ENCODE measurements around the gene GNG11.

- PRO-cap: no peak
Measured at GRCh38 chr7:93102608-93102787, 15.3 kb downstream of the SAMD9 start.

- PRO-cap: no peak
Measured at GRCh38 chr7:93140426-93141671, 7.3 kb downstream of the SAMD9L start.

- PRO-cap: no peak
Measured at GRCh38 chr7:93921551-93922745, at the start of gene GNG11. GNG11 (plus strand) TSS chr7:93921735.

- PRO-cap: no peak
Measured at GRCh38 chr7:93944688-93945107, 23.2 kb downstream of the GNG11 start.

DNA sequence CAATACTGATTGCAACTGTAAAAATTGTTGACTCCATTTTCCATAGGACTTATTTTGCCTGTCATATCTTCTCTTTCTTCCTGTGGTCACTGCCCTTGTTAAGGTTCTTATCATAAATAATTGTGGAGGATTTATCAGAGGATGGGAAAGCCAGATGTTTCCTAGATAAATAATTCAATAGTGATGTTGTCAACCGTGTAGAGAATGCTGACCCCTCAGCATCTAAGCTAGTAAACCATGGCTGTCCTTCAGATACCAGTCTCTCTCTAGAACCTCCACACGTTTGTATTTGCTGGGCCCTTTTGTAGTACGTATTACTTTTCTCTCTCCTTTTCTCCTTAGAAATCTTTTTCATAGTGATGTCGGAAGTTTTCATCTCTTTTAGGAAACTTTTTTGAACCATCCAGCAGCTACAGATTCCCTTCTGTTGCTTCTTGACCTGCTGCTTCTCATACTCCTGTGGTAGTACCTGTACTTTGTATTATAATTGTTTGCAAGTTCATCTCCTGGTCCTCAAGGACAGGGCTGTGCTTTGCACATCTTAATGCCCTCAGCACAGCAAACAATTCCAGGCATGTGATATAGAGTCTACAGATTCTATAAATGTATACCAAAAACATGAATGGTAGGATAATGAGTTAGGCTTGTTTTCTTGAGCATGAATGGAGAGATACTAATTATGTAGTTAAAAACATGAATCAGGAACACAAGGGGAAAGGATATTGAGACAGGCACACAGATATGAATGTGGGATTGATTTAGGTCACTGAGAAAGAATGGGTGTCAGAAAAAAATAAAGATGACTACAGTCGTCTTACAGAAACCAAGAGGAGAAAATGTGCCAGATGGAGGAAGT, 172.9 kb upstream of the BET1 start:
- PRO-cap: no peak

- PRO-cap: no peak
Measured at GRCh38 chr7:94296771-94297130, 97.9 kb upstream of the COL1A2 start.

DNA sequence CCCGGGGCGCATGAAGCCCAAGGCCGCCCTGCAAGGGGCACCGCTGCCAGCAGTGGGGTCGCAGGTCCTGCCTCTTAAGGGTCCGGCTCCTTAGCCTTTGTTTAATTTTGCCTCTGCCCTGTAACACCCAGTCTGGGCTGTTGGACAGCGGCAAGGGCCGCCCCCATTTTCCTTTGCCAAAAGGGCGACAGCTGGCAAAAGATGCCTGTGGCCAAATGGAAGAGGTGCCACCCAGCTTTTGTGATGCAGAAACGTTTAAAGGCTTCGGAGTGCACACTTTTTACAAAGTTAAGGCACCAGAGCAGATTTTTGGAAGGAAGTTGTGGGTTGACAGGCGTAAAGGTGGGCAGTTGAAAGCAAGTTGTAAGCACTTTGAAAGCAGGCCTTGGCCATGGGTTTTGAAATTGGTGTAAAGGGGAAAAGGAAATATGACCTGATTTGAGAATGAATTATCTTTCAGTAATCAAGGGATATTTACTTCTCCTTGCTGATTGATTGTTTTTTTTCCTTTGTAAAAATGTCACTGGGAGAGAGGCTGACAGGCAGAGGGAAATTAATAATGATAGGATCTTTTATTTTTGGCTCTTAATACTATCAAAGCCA, 1.1 kb downstream of the CASD1 start:
- PRO-cap: bidirectional peak, plus-strand start at position 304 of the sequence, minus-strand start at position 257 of the sequence

- PRO-cap: no peak
Measured at GRCh38 chr7:94511781-94512337, 2.2 kb downstream of the CASD1 start.

GRCh38 chr7:94514143-94514393, 4.5 kb downstream of the CASD1 start:
- PRO-cap: no peak

GRCh38 chr7:94530825-94531632, 21.4 kb downstream of the CASD1 start:
- PRO-cap: no peak

- PRO-cap: unidirectional peak, plus-strand start at chr7:94907302
Measured at GRCh38 chr7:94906954-94907381, 426 bp upstream of the PPP1R9A start.

- PRO-cap: no peak
Measured at GRCh38 chr7:95397824-95398607, 1.8 kb upstream of the PON3 start.

GRCh38 chr7:95399802-95400540, 3.8 kb upstream of the PON3 start:
- PRO-cap: no peak

- PRO-cap: no peak
Measured at GRCh38 chr7:95544820-95545697, 51.3 kb downstream of the PDK4 start.

DNA sequence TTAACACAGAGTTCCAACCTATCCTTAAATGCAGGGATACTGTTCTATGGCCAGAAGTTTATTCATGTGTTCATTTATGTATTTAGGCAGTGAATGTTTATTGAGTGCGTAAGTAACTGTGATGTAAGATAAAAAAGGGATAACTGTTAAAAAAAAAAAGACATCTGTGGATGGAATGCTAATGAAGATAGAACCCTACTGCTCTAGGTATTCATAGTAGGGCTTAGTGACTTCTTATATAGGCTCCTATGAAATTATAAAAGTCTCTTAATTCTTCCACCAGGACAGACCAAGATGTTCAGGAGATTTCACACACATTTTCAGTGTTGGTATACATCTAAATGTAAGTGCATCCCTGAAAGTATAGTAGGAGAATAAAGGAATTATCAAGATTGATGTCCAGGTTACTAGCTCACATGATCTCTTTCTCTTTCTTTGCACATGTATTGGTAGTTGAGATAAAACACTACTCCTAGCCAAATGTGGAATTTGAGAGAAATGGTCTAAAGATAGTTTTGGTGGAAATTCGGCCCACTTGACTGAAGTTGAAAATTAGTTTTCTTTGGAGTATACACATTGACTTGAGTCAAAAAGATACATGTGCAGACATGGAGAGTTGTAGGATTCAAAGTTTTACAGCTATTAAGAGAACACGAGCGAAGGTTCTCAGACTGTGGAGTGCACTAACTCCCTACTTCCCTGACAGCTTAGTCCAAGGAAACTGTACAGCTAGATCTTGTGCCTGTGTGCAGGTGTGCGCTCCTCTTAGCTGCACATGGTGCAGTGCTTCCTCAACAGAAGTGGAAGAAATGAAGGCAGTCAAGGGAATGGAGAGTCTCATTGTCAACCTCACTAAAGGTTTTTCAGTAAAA, 14.0 kb downstream of the PDK4 start:
- PRO-cap: no peak

DNA sequence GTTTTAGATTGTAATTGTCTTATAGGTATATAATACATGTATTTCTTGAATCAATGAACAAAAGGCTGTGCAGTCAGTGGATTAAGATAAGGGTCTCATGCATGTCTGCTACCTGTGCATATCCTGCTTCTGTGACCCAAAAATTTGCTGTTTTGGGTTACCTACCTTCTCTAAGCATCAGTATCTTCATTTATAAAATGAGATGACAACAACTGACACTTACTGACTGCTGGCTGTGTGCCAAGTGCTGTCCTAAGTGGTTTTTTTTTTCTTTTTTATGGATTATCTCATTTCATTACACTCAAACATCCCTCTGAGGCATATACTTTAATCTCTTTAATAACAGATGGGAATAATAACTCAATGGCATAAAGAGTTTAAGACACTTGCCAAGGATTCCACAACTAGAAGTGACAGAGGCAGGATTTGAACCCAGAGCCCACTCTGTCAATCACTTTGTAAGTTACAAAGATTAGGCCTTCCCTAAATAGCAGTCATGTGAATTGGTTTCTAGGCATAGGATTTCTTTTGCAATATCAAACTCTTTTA, 2.1 kb downstream of the PDK4 start:
- PRO-cap: no peak

- PRO-cap: bidirectional peak, plus-strand start at chr7:95596682, minus-strand start at chr7:95596544
Measured at GRCh38 chr7:95596632-95597382, 491 bp upstream of the PDK4 start.

- PRO-cap: no peak
Measured at GRCh38 chr7:95630647-95631031, 34.3 kb upstream of the PDK4 start.

GRCh38 chr7:96136399-96137323, 185.2 kb downstream of the SLC25A13 start:
- PRO-cap: no peak

DNA sequence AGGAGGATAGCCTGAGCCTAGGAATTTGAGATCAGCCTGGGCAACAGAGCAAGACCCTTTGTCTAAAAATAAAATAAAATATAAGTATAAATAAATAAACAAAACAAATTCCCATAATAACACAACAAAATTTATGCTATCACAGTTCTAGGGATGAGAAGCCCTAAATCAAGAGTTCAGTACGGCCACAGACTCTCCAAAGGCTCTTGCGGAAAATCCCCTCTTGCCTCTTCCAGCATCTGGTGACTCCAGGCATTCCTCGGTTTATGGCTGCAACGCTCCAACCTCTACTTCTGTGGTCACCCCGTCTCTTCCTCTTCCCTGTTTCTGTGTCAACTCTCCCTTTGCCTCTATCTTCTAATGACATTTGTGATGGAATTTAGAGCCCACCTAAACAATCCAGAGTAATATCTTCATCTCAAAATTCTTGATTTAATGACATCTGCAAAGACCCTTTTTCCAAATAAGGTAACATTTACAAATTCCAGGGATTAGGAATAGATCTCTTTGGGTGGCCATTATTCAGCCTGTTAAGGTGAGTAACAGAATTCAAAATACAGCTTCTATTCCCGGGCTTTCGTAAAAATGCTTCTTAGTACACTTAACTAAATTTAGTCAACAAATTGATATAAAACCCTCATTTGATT, 51.1 kb downstream of the SLC25A13 start:
- PRO-cap: no peak

Data from natural killer cell (primary cell).